Parietal lobe (tissue), 2 donors: ENCODE results near the gene ABCB10.

DNA sequence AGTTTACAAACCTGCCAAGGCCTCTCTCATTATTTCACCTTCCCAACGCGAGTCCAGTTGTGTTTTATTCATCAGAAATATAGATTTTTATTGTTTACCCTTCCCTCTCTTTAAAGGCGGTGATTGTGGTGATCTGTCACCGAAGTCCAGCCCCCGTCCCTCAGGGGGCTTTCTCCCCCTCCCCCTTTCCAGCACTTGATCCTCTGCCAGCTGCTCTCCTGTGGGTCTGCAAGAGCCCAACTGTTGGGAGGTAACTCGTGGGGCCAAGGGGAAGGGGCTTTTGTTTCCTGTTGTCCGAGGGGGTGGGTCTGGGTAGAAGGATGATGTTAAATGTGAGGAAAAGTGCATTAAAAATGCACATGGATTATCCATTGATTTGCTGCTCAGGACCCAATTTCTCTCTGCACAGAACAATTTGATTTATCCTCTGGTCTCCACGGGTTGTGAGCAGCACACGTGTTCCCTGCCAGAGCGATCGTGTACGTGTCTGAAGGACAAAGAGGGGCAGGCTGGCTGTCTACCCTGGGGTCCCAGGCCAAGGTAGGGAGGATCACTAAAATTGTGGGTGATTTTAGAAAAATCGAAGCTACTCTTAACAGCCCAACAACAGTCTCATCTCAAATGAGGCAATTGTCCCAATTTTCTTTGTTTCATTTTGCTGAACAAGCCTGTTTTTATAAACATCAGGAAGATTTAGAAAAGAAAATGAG lies 176.1 kb downstream of the RHOU start:
- RAMPAGE, long total RNA: no peak

DNA sequence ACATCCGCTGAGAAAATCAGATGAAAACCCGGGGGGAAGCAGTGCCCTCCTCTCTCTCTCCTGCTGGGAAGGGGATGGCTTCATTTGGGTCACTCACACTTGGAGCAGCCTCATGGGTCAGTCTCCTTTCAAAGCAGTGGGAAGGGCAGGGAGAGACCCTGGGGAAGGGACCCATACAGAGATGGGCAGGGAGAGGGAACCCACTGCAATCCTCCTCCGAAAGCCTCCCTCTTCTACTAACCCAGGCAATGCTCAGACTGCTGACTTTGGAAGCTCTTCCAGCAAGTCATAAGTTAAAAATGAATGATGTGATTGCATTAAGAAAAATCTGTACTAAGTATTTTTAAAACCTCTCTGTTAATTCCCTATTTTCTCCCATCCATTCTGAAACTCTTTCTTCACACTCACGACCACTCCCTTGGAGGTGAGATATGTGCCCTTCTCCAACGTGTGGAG lies 185.2 kb downstream of the RHOU start:
- RAMPAGE, long total RNA: no peak

- RAMPAGE, long total RNA: no peak
Observed at GRCh38 chr1:228964044-228965061, 229.1 kb downstream of the RHOU start.

GRCh38 chr1:228989977-228990868 lies 254.9 kb downstream of the RHOU start:
- RAMPAGE, long total RNA: no peak

DNA sequence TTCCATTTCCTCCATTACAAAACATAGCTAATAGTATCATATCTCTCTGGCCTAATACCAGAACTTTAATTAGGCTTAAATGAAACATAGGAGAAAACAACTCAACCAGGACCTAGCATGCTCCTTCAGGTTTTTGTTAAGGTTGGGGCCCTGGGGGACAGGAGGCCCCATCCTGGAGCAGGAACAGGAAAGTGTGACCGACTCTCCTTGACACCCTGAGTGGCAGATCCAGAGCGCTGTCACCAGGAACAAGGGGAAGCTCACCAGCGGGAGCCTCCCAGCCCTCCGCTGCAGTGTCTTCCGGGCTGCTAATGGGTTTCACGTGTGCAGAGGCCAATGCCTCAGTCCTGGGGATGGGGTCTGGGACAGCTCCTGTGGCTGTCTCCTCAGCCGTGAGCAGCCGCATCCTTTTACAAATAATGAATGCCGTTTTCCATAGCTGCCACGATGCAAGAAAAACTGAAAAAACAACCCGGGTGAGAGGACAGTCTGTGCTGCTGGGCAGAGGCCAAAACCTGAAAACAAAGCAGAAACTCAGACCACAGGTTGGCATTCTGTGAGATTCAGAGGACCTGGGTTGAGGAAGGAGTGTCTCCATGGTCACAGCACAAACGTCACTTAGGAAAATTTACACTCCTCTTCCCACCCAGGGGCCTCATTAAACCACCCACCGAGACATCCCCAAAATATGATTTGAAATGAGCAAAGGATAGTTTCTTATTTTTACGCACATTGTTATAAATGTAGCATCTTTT lies 212.2 kb upstream of the RAB4A start:
- RAMPAGE, long total RNA: no peak

- RAMPAGE, long total RNA: no peak
Observed at GRCh38 chr1:229109321-229109804, 161.5 kb upstream of the RAB4A start.

- RAMPAGE, long total RNA: no peak
Observed at GRCh38 chr1:229170648-229171335, 100.1 kb upstream of the RAB4A start.

- RAMPAGE, long total RNA: no peak
Observed at GRCh38 chr1:229253186-229253624, 17.7 kb upstream of the RAB4A start.

DNA sequence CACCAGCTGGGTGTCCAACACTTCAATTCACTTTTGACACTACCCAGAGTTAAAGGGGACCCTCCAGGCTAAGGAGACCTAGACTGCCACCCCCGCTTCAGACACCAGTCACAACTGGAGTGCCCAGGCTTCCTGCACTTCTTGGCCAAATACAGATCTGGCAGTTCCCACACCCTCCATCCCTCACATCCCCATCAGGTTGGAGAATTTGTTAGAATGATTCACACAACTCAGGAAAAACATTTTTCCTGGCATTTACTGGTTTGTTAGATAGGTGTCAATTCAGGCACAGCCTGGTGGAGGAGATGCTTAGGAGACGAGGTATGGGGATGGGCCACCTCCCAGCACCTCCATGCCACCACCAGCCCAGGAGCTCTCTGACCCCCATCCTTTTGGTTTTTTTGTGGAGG lies 21.9 kb downstream of the RAB4A start:
- RAMPAGE, long total RNA: no peak

GRCh38 chr1:229339110-229339777 lies 3.6 kb downstream of the CCSAP start:
- RAMPAGE, long total RNA: no peak

DNA sequence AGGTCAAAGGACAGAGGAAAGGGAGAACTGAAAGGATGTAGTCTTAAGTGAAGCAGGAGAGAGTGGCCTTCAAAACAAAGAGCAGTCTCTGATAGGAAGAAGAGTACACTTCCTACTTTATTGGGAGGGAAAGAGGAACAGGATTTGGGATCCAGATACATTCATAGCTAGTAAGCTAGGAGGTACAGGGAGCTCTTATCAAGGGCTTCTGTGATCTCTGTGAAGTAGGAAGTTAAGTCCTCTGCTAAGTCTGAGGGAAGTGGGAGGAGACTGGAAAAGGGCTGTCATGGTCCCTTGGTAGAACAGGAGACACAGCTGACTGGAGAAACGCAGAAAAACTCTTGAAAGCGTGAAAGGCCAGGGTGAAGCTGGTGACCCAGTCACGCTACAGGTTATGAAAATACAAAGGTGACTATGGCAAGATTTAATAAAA lies 28.1 kb downstream of the NUP133 start:
- RAMPAGE, long total RNA: no peak

GRCh38 chr1:229538983-229539582 lies 19.4 kb downstream of the ABCB10 start:
- RAMPAGE, long total RNA: no peak

DNA sequence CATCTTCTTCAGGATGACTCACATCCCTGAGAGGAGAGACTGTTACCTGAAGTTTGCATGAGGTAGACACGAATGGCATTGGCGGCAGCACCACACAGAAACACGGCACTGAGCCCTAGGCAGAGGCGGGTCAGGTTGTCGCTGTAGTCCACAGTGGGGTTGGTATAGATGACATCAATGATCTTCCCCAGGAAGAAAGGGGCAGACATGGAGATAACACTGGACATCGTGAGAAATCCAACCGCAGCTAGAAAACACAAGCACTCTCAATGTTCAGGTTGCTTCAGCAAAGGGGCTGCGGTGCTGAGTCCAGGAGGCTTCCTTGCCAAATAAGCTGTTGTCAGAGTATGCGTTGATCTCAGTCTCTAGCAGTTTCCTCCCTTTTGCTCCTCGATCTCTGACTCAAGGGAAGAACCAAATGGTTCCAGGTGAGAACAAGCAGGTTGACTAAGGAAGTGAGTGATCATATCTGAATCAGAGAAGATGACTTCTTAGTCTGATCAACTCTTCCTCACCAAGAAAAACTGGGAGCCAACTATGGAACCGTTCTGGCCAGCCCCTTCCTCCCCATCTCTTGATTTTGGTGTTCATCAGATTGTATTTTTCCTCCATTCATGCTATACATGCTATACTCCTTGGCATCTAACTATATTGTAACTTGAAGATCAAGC lies 9.2 kb downstream of the ABCB10 start:
- RAMPAGE, long total RNA: no peak

DNA sequence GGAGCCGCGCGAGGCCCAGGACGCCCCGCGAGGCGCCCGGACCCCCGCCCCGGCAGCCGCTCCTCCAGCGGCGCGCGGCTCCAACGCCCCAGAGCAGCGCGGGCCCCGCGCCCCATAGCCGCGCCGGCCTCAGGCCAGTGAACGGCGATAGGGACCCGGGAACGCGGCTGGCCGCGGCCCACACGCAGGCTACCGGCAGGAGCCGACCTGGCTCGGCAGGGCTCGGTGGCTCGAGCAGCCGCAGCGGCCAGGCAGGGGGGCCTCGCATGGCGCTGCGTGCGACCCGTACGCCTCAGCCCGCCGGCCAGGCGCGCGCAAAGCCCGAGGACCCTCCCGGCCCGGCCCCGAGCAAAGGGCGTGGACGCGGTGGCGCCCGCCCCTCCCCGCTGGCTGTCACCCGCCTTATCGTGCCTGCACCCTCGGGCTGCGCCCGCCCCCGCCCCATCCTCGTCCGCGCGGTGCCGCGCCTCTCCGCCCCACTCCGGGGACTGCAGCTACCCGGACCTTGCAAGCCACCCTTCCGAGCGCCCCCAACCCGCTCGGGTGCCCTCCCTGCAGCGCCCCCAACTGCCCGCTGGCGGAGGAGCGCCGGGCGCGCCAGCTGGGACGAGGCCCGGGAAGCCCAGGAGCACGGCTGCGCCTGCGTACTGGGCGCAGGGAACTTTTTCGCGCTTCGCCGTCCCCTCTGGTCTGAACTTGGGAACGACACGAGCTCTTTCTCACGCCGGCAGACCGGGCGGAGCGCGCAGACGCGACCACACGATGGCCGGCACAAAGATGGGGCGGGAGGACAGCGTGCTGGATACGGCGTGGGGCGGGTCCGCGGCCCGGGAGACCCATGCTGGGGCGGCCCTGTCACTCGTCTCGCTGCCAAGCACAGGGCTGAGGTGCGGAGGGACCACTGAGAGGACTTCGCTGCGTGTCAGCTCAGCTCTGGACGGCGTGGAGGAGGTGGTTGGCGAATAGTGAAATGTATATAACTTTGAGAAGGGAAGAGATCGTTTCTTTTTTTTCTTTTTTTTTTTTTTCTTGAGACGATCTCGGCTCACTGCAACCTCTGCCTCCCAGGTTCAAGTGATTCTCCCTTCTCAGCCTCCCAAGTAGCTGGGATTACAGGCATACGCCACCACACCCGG lies at the start of gene ABCB10:
Gene ABCB10 (minus strand): TSS at position 323 of the 1,136 bp plus-strand sequence.
- RAMPAGE, long total RNA: no peak

DNA sequence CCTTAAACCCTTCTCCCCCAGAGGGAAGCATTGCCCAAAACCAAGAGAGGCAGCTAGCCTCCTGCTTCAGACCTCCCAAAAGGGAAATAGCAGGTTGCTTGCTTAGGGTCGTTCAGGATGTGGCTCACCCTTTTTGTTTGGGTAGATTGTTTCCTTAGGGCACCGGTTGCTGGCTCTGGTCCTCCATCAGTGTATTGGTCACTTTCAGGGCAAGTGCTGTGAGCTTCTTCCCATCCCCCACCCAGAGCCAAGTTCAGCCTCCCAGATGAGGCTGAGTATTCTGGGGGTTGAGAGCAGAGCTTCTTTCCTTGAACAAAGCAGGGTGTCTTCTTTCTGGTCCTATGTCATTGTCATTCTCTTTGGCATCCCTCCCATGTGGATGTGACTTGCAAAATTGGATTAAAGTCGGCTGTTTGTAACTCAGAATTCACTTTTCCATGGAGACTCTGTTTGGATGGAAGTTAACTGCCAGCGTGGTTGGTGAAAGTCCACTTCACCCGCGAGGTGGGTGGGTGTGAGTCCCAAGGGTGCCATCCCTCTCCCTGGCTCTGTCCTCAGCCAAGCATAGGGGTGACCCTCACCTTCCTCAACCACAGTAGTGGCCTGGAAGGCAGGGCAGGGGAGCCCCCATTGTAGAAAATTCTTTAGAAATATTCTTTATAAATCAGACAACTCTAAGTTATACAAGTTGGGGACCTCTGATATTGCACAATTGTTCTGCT lies 55.4 kb upstream of the GALNT2 start:
- RAMPAGE, long total RNA: no peak

DNA sequence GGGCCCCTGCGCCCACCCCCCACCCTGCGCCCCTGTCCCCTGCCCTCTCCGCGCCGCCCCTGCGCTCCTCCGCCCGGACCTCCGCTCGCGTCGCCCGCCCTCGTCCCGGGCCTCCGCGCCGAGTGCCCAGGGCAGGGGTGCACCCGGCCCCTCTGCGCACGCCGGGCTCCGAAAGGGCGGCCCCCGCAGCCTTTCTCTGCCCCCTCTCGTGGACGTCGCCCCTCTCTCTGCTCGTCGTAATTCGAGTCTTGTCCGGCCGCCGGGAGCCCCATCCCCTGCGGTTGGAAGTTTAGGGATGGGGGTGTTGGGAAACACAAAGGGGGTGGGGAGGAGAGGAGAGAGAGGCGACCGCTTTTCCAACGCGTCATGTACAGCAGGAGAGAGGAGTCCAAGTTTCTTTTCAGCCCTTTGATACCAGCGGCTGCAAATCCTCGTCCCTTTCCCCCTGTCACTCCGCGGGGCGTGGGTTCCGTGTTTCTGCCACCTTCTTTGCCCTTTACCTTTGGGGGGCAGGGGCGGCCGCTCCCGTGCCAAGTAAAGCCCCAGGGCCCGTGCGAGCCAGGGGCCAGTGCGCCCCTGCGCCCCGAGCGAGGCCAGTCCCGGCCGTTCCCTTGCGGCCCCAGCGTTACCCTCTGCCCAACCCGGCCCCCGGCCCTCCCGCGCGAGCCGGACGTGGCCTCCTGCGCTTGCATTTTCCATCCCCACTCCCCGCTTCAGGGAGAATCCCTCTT lies 559 bp downstream of the GALNT2 start:
- RAMPAGE, long total RNA: no peak

GRCh38 chr1:230119825-230120920 lies 53.1 kb downstream of the GALNT2 start:
- RAMPAGE, long total RNA: no peak

DNA sequence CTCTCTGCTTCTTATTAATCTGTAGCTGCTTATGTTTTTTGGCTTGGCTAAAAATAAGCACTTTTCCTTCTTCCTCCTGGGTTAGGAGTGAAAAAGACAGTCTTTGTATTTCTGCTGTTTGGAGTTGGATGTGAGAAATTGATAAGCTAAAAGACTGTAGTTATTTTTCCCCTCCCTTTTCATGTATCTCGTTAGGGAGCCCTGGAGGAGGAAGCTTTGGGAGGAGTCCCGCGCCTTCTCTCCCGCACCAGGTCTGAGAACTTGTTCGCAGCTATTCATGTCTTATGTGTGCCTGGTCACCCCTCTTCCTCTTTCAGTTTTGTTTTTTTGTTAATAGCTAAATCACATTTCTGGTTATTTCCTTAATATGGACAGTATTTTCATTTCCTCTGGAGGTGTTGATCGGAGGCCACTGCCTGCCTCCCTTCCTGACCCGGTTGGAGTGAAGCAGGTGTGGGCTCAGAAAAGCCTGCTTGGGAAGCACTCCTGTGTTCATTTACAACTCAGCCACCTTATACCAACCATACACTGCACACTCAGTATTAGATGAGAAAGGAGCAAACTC lies 79.1 kb downstream of the GALNT2 start:
- RAMPAGE, long total RNA: no peak

GRCh38 chr1:230149984-230150362 lies 82.9 kb downstream of the GALNT2 start:
- RAMPAGE, long total RNA: no peak

GRCh38 chr1:230150363-230150586 lies 83.2 kb downstream of the GALNT2 start:
- RAMPAGE, long total RNA: no peak